ENCODE results near the genes CAMTA1, UTS2 and TNFRSF9.

GRCh38 chr1:6489707-6490227 lies 1.7 kb downstream of the PLEKHG5 start:
- CAGE, long polyA plus RNA = no peak
- RRBS = 1% methylated on average over 16 of the region's 25 CpGs

DNA sequence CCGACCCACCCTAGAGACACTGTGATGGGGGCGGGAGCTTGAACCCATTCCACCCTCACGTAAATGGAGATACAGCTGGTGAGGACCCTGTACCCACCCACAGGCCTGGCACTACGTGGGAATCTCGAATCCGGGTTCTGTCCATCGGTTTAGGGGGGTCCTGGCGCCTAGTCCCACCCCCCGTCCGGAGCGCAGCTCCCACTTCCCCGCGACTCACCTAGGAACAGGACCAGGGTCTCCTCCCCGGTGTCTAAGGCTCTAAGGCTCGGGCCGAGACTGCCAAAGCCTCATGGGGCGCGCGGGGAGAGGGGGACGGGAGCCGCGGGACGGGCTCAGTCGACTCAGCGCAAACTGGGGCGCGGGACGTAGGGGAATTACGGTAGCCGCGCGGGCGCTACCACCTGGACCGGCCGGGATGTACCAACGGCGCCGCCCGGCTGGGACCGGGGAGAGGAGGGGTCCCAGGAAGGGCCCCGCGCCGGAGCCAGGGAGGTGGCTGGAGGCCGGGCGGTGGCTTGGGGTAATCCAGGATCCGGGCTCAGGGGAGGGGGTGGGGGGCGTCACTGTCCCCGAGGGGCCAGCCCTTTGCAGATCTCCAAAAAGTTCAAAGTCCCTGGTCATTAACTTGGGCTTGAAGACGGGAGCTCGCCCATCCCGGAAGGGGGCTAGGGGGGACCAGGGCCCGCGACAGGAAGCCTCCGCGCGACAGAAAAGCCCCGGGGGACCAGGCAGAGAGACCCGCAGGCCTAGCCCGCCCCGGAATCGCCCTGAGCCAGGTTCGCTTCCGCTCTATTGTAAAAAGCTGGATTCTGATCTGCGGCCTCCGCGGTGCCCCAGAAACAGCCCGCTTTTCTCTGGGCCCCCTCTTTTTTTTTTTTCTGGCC lies 997 bp downstream of the PLEKHG5 start:
- CAGE, long polyA plus RNA = no peak
- RRBS = 1% methylated on average over 19 of the region's 67 CpGs

- CAGE, long polyA plus RNA = no peak
- RRBS = no CpG with 5 or more reads among the region's 42 CpGs
Observed at GRCh38 chr1:6501722-6503224, 10.8 kb upstream of the PLEKHG5 start.

DNA sequence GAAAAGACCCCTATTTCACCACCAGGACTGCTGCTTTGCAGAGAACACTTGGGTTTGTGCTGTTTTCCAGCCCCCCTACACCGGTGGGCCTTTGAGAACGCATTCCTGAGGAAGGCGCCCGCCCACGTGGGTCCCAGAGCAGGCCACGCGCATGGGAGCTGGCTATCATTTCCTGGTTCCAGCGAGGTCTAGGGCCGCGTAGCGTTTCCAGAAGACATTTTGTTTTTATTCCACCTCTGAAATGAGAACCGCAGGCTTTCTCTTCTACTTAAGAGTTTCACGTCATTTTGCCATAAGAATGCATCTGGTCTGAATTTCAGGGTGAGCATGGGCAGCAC lies 1.2 kb upstream of the KLHL21 start:
- CAGE, long polyA plus RNA = no peak
- RRBS = no CpG with 5 or more reads among the region's 13 CpGs

DNA sequence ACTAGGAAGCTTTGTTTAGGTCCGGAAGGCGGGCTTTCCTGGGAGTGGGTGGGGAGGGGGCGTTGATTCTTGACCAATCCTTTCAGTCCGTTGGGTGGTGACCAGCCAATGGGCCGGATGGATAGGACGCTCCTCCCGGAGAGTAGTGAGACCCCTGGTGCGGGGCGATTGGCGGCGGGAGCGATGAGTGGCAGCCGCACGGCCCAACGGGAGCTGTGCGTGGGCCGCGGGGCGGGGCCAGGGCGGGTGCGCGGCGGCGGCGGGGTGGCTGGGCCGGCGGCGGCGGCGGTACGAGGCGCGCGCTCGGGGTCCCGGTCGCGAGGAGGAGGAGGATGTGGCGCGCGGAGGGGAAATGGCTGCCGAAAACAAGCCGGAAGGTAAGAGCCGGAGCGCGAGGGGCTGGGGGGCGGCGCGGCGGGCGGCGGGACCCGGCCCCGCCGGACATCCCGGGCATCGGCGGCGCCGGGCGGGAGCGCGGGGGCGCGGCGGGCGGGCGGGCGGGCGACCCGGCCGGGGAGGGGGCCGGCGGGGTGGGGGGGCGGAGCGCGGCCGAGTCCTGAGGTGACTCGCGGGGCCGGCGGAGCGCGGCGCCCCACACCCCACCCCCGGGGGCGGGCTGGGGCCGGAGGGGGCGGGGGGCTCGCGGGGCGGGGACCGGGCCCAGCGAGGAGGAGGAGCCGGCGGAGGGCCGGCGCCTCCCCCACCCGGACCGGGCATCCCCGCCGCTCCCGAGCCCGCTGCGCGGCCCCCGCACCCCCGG lies at the start of gene CAMTA1:
TSS of gene CAMTA1 (plus strand) at position 256 of the 760 bp plus-strand sequence.
- CAGE, long polyA plus RNA = no peak
- RRBS = 2% methylated on average over 58 of the region's 108 CpGs

GRCh38 chr1:6826891-6827511 lies 41.7 kb downstream of the CAMTA1 start:
- CAGE, long polyA plus RNA = no peak
- RRBS = no CpG with 5 or more reads among the region's 6 CpGs

GRCh38 chr1:6866144-6866526 lies 80.9 kb downstream of the CAMTA1 start:
- CAGE, long polyA plus RNA = no peak
- RRBS = no CpG with 5 or more reads among the region's 2 CpGs

GRCh38 chr1:7069754-7070261 lies 284.6 kb downstream of the CAMTA1 start:
- CAGE, long polyA plus RNA = no peak
- RRBS = 24% methylated on average over 7 of the region's 23 CpGs

DNA sequence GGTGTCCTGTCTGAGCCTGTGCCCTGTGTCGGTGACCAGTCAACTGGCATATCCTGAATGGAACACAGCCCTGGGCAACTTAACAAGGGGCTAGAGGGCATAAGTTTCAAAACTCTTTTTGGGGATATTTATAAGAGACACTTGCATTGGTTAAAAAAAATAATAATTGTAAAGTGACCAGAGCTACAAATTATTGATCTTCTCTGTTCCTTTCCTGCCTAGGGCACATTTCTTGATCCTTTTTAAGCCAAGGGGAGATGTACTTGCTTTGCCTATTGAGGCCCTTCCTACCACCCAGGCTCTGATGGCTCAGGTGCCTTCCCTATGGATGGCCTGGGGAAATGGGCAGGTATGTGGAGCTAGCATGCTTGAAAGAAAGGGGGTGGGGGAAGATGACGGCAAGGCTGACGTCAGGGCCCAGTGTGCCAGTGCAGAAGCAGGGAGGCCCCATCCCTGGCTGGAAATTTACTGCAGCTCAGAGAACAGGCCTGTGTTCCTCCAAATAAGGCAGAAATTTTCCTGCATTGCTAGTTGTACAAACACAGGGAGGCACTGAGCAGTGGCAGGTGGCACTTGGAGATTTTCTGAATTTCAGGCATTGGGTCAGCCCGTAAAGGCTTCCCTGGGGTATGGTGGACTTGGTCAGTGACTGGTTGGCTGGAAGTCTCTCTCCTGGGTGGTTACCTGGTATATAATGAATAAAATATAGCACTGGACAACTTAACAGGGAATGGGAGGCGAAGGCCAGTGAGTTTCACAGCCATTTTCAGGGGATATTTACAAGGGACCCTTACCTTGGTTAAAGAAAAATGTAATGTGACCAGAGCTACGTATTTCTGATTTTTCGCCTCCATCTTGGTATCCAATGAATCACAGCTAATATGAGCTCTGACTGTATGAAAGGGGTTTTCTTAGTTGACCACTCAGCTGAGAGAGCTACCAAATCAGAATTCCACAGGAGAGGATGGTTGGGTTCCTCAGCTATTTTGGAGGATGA lies 453.1 kb upstream of the VAMP3 start:
- CAGE, long polyA plus RNA = no peak
- RRBS = no CpG with 5 or more reads among the region's 7 CpGs

- CAGE, long polyA plus RNA = no peak
- RRBS = no CpG with 5 or more reads among the region's 6 CpGs
Observed at GRCh38 chr1:7550957-7551374, 220.1 kb upstream of the VAMP3 start.

DNA sequence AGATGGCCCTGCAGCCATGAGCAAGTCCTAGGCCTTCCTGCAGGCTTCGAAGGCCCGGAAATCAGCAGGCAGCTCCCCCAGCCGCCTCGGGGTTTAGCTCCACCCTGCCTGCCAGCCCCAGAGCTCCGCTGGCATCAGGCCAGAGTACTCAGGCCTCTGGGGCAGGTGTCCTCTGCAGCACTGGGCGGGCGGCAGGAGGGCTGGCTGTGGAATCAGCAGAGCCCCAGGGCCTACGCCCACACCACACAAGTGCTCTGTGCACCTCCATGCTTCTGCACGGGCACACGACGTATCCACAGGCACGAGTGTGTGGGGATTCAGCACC lies 125.6 kb upstream of the VAMP3 start:
- CAGE, long polyA plus RNA = no peak
- RRBS = no CpG with 5 or more reads among the region's 12 CpGs

GRCh38 chr1:7769317-7769753 lies 1.8 kb upstream of the VAMP3 start:
- CAGE, long polyA plus RNA = no peak
- RRBS = no CpG with 5 or more reads among the region's 8 CpGs

- CAGE, long polyA plus RNA = no peak
- RRBS = no CpG with 5 or more reads among the region's 6 CpGs
Observed at GRCh38 chr1:7780628-7781231, 3.4 kb upstream of the PER3 start.

- CAGE, long polyA plus RNA = no peak
- RRBS = 3% methylated on average over 5 of the region's 43 CpGs
Observed at GRCh38 chr1:7782965-7783758, 929 bp upstream of the PER3 start.

DNA sequence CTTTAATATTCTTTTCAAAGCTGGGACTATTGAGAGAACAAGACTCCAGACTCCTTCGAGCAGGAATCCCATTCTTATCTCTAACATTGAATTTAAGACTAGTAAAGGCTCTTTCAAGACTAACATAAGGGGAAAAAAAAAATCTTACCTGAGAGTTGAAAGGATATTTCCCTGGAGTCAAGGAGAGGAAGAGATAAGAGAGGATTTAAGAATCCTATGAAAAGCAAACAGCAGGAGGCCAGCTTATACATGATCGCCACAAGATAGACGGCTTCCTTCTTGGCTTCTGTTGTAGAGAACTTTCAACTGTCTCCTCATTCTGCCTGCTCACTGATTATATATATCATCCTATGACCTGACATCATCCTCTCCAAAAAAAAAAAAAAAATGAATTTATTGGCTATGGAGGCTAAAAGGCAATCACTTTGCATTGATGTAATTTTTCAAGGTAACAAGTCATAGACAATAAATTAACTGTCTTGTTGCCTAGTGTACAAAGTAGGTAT lies at the start of gene UTS2:
TSS of gene UTS2 (minus strand) at position 313 of the 506 bp plus-strand sequence.
- CAGE, long polyA plus RNA = no peak
- RRBS = no CpG with 5 or more reads among the region's 3 CpGs

- CAGE, long polyA plus RNA = no peak
- RRBS = no CpG with 5 or more reads among the region's 9 CpGs
Observed at GRCh38 chr1:7940540-7941246, at the start of gene TNFRSF9. Gene TNFRSF9 (minus strand): TSS chr1:7940839.

GRCh38 chr1:8018482-8018762 lies 7.7 kb downstream of the ERRFI1 start:
- CAGE, long polyA plus RNA = no peak
- RRBS = no CpG with 5 or more reads among the region's 2 CpGs

GRCh38 chr1:8027049-8027831 lies 1.1 kb upstream of the ERRFI1 start:
- CAGE, long polyA plus RNA = no peak
- RRBS = no CpG with 5 or more reads among the region's 23 CpGs

DNA sequence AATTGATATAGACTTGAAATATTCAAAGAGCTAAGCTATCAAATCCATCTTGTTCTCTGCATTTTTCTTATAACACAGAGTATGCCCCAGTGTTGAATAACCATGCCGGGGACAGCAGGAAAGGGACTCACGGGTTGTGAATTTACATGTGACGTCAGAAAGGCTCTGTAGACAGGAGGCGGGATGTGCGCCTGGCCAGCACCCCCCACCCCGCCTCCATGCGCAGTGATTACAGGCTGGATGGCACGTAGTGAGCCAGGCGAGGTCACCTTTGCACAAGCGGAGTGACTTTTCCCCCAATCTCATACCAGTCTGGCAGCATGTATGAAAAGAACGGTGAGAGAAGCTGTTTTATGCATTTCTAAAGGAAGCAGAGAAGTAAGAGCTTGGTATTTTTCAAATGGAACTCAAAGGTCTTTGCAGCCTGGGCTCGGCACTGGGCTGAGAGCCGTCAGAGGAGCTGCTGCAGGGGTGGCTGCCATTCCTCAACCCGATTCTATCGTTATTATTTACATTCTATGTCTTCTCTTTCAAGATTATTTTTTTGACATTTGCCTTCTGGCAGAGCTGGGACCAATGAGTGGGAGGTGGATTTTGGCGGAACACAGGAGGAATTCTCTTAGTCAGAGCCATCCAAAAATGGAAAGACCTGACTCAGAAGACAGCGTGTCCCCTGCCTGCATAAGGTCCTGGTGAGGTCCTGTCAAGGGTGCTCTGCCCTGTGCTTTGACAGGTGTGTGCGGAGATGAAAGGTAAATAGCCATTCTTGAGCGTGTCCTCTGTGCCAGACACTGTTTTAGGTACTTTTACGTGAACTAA lies 115.6 kb upstream of the SLC45A1 start:
- CAGE, long polyA plus RNA = no peak
- RRBS = no CpG with 5 or more reads among the region's 20 CpGs

DNA sequence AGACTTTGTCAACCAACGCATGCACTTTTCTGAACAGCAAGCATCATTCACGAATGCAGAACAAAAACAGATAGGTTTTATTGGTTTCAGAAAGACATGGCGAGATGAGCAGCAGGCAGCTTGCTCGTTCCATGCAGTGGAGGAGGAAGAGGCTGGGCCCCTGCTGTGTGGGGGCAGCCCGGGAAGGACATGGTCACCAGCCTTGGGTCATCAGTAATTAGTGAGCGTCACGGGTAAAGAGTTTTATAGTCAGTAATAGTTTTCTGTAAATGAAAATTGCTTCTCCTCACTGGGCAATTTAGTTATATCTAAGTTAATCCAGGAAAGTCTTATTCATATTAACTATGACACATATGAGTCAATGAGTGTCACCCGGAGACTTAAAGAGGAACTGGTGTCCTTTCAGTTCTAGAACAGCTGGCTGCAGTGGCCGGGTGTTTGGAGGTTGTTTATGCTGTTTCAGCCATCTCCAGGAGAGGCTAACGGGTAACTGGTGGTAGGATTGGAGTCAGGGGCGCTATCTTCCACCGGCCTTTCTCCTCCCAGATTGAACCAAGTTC lies 34.8 kb upstream of the SLC45A1 start:
- CAGE, long polyA plus RNA = no peak
- RRBS = 100% methylated on average over 3 of the region's 12 CpGs

Data from mammary epithelial cell (primary cell).